ENCODE measurements around a stretch of chr1.

- PRO-cap, 3 experiments = no peak in any of the 3 experiments
- RAMPAGE, long total RNA = no peak
Observed at GRCh38 chr1:21926586-21926813, 10.6 kb downstream of the HSPG2 start.

GRCh38 chr1:21931014-21931595 is 6.0 kb downstream of the HSPG2 start:
- PRO-cap, 3 experiments = peak in 1 of 3 experiments; most common plus-strand start chr1:21931321 (in 1)
- RAMPAGE, long total RNA = no peak

GRCh38 chr1:22098867-22099564 is 43.9 kb downstream of the WNT4 start:
- PRO-cap, 3 experiments = no peak in any of the 3 experiments
- RAMPAGE, long total RNA = no peak

- PRO-cap, 3 experiments = no peak in any of the 3 experiments
- RAMPAGE, long total RNA = no peak
Observed at GRCh38 chr1:22120510-22121492, 22.1 kb downstream of the WNT4 start.

- PRO-cap, 3 experiments = no peak in any of the 3 experiments
- RAMPAGE, long total RNA = no peak
Observed at GRCh38 chr1:22629060-22629483, 7.4 kb upstream of the C1QA start.

DNA sequence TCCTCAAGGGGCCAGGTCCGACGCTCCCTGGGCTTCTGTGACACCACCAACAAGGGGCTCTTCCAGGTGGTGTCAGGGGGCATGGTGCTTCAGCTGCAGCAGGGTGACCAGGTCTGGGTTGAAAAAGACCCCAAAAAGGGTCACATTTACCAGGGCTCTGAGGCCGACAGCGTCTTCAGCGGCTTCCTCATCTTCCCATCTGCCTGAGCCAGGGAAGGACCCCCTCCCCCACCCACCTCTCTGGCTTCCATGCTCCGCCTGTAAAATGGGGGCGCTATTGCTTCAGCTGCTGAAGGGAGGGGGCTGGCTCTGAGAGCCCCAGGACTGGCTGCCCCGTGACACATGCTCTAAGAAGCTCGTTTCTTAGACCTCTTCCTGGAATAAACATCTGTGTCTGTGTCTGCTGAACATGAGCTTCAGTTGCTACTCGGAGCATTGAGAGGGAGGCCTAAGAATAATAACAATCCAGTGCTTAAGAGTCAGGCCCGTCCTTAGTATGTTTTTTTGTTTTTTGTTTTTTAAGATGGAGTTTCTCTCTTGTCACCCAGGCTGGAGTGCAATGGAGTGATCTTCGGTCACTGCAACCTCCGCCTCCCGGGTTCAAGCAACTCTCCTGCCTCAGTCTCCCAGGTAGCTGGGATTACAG is 2.9 kb downstream of the C1QA start:
- PRO-cap, 3 experiments = no peak in any of the 3 experiments
- RAMPAGE, long total RNA = no peak

GRCh38 chr1:22654226-22654544 is 1.1 kb downstream of the C1QB start:
- PRO-cap, 3 experiments = no peak in any of the 3 experiments
- RAMPAGE, long total RNA = no peak

- PRO-cap, 3 experiments = no peak in any of the 3 experiments
- RAMPAGE, long total RNA = no peak
Observed at GRCh38 chr1:23085138-23086271, 66.2 kb downstream of the KDM1A start.

DNA sequence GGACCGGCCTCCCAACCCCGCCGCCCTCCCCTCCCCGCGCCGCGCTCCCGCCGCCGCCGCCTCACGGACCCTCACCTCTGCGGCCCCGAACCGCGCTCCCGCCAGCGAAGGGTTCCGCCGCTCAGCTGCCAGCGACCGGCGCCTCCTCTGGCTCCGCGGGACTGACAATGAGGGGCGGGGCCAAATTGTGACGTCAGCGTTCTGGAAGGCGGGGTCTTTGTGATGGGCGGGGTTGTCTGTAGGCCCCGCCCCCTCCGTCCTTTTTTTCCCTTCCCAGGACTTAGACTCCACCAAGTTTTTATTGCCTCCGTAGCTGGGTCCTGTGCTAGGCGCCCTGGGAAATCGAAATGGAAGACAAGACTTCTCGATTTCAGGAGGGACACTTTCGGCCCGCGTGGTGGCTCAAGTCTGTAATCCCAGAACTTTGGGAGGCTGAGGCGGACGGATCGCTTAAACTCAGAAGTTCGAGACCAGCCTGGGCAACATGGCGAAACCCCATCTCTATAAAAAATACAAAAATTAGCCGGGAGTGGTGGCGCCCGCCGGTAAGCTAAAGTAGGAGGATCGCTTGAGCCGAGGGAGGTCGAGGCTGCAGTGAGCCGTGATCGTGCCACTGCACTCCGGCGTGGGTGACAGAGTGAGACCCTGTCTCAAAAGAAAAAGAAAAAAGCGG is 48.5 kb downstream of the HTR1D start:
- PRO-cap, 3 experiments = peak in 3 of 3 experiments; most common plus-strand start position 293 of the sequence (in 2); most common minus-strand start position 163 of the sequence (in 2)
- RAMPAGE, long total RNA = no peak

- PRO-cap, 3 experiments = peak in 3 of 3 experiments; most common plus-strand start chr1:23368506 (in 3); most common minus-strand start chr1:23368315 (in 3)
- RAMPAGE, long total RNA = no peak
Observed at GRCh38 chr1:23367442-23368621, 1.8 kb downstream of the ZNF436 start.

DNA sequence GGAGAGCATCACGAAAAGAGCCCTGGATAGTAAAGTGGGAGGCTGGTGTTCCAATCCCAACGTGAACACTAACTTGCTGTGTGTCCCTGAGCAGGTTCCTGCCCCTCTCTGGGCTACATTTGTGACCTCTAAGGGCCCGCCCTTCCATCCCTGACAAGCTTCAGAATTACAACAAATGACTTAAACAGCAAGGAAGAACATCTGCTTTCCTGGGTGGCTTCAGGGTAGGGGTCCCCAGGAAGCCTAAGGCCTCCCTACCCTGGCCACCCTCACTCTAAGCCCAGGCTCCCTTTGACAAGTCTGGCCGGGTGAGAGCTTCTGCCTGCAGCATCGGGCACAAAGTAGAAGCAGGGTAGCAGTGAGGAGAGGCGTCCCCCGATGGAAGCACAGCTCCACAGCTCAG is 5.6 kb downstream of the ID3 start:
- PRO-cap, 3 experiments = no peak in any of the 3 experiments
- RAMPAGE, long total RNA = no peak

GRCh38 chr1:23555923-23556517 is 3.3 kb downstream of the ID3 start:
- PRO-cap, 3 experiments = no peak in any of the 3 experiments
- RAMPAGE, long total RNA = no peak

GRCh38 chr1:23559731-23559938 is 334 bp upstream of the ID3 start:
- PRO-cap, 3 experiments = no peak in any of the 3 experiments
- RAMPAGE, long total RNA = no peak

- PRO-cap, 3 experiments = no peak in any of the 3 experiments
- RAMPAGE, long total RNA = no peak
Observed at GRCh38 chr1:23567970-23568125, 8.5 kb upstream of the ID3 start.

GRCh38 chr1:23581199-23581836 is 22.0 kb upstream of the ID3 start:
- PRO-cap, 3 experiments = no peak in any of the 3 experiments
- RAMPAGE, long total RNA = no peak

GRCh38 chr1:23612580-23613907 is 53.7 kb upstream of the ID3 start:
- PRO-cap, 3 experiments = no peak in any of the 3 experiments
- RAMPAGE, long total RNA = no peak

- PRO-cap, 3 experiments = no peak in any of the 3 experiments
- RAMPAGE, long total RNA = no peak
Observed at GRCh38 chr1:23618983-23620182, 60.1 kb upstream of the ID3 start.

GRCh38 chr1:23697566-23698438 is 6.2 kb downstream of the RPL11 start:
- PRO-cap, 3 experiments = no peak in any of the 3 experiments
- RAMPAGE, long total RNA = no peak

DNA sequence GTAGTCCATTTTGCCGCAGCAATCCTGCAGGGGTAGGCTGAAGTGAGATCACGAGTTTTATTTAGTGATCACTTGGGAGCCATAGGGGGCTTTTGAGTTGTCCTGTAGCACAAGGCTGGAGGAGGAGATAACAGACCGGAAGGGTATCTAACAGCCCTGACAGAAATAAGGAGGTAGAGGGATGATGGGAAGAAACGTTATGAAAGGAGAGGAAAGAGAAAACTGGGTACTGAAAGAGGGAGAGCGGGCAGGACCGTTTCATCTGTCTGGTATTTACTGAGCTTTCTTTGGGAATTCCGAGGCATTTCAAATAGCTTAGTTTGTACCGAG is 718 bp upstream of the FUCA1 start:
- PRO-cap, 3 experiments = no peak in any of the 3 experiments
- RAMPAGE, long total RNA = no peak

DNA sequence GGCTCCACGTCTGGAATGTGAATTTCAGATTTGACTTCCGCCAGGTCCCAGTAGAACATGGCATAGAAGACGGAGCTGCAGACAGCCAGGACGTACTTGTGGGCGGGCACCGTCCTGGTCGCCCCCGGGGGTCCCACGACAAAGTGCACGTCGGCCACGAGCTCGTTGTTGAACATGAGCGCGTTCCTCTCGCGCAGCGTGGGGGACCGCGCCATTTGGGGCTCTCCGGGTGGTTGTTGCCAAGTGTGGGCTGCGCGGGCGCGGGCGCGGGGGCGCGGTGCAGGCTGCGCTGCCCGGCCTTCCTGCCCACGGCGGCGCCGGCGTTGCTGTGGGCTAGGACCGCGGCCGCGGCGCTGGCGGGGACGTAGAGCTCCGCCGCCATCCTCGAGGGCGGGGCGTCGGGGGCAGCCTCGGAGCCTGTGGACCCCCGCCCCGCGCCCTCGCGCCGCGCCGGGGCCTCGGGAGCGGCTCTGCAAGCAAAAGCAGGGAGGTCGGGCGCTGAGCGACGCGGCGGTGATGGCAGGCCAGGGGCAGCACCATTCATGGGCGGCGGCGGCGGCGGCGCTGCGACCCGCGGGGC is 10.5 kb downstream of the CNR2 start:
- PRO-cap, 3 experiments = no peak in any of the 3 experiments
- RAMPAGE, long total RNA = no peak